Bronchial lymph node (tissue), 1 donor: Measurements from ENCODE around the genes GINS1, HCK and TM9SF4.

DNA sequence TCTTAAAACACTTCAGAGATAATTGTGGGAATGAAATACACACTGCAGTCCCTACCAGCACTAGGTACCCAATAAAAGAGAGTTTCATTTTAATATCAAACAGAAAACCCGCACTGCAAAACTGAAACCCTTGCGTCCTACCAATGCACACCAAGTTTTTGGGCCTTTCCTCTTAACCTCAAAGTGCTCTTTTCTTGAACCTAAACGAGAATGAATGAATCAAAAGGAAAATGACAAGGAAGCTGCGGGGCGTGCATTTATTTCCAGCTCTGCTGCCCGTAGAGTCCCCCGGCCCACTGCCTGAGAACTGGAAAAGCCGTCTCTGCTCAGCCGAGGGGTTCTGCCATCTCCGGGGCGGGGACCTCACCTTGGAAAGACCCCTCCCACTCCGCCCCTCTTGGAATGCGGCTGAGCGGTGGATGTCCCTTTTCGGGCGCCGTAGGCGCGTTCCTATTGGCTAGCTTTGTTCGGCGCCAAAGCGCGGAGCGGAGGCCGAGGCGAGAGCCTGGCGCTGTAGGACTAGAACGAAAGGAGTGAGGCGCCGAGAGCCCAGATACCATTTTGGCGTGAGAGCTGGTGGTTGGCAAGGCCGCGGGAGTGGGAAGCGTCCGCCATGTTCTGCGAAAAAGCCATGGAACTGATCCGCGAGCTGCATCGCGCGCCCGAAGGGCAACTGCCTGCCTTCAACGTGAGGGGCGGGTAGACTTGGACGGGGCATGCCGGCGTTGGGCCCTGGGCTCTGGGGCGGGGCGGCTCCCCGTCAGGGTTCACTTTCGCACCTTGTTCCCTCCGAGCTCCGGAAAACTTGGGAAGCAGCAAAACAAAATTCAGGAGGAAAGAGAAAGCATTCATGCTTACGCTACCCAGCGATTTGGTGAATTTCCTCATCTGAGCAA, at the start of gene GINS1:
GINS1 (plus strand) TSS at position 466 of the 896 bp plus-strand sequence.
- PRO-cap, result bidirectional peak, plus-strand start at position 476 of the sequence, minus-strand start at position 309 of the sequence

GRCh38 chr20:25462189-25462713, 54.8 kb downstream of the GINS1 start:
- PRO-cap, result no peak

DNA sequence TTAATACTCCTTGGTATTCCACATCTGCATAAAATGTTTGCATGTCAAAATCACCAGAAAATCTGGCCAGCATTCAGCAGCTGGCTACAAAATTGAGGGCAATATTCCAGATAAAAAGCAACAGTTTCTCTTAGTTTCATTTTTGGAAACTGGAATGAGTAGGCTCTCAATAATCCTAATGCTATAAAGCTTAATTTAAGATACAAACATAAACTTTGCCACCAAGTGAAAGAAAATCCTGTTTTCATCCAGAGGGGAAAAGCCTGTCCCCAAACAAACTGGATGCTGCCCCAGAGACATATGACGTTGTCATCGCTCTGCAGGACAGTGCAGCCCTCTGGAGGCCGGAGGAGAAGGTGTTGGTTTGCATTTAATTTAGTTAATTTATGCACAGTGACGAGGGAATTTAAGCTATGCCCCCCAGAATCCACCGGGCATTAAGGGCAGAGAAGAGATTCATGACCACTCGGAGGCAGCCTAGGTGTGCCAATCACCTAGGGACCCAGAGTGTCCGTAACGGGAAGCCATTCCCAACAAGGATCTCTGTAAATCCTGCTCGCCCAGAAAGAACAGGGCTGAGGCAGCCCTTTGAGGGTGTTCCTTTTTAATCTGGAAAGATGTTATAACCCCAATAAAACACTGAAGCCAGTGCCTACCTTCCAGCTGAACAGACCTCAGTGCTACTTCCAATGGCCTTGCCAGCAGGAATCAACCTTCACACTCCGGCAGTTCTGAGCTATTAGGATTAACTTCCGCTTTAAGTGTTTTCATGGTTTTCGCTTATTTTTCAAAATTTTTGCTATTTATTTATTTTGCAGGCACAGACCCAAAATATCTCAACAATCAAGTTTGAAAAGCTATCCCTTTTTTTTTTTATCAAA, 45.0 kb downstream of the NINL start:
- PRO-cap, result unidirectional peak, minus-strand start at position 302 of the sequence

- PRO-cap, result no peak
These were observed 479 bp downstream of the NINL start for GRCh38 chr20:25584719-25585384.

GRCh38 chr20:25853281-25854596, 157.1 kb upstream of the ZNF337 start:
- PRO-cap, result bidirectional peak, plus-strand start at chr20:25854099, minus-strand start at chr20:25854021

DNA sequence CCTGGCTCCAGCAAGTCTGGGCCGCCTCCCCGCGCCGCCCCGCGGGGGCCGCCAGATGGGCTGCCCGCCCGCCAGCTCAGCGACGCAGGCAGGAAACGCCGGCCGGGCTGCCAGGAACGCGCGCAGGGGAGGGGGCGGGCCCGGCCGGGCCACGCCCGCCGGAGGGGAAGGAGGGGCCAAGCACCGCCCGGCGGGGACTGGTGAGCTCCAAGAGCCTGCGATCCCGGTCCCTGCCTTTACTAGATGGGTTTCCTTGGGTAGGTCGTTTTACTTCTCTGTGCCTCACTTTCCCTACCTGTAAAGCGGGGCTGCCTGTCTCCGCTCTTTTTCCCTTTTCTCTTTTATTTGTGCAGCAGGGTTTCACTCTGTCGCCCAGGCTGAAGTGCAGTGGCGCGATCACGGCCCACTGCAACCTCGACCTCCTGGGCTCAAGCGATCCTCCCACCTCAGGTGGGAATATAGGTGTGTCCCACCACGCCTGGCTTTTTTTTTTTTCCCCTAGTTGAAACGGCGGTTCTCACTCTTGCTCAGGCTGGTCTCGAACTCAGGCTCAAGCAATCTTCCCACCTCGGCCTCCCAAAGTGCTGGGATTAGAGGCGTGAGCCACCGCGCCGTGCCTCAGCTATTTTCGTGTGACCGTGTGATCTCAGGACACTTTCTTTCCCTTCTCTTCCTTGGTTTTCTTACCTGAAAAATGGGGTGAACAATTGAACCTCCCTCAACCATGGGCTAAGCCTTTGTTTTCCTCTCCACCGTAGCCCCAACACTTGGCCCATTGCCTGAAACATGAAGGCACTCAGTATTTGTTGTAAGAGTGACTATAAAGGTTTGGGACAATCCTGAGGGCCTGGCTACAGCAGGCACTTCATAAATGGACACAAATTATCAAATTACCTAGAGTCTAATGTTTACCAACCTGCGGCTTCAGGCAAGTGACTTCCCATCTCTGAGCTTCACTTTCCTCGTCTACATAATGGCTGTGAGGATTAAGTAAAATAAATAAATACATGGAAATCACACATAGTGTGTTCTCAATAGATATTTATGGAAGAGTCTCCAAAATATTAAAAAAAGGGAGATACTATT, 26.3 kb downstream of the MCTS2 start:
- PRO-cap, result bidirectional peak, plus-strand start at position 239 of the sequence, minus-strand start at position 84 of the sequence

DNA sequence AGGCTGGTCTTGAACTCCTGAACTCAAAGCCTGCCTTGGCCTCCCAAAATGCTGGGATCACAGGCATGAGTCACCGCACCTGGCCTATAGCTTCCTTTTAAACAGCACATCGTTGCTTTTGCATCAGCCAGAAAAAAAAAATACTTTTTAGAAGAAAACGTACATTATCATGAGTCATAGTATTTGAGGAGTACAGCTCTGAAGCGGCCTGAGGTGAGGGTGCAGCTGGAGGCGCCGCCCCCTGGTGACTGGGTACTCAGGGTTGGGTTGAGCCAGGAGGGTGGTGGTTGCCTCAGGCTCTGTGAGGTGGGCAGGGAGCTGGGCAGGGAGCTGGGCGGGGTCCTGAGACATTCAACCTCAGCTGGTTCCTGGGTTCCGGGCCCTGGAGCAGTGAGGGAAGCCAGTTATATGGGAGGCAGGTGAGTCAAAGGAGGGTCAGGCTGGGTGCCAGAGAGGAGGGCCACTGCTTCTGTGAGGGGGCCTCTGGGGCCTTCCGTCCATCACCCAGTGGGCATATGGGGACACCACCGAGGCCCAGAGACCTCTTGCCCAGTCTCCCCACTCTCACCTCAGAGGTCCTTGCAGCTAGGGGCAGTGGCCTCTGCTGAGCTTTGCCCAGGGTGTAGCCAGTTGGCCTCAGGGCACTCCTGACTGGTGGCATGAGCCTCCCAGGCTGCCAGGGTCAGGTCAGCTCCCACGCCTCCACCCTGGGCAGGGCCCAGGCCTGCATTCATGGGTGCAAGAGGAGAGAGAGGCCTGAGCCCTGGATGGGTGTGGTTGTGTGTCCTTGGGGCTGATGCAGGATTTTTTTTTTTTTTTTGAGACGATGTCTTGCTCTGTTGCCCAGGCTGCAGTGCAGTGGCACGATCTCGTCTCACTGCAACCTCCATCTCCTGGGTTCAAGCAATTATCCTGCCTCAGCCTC, 11.6 kb upstream of the ID1 start:
- PRO-cap, result no peak

DNA sequence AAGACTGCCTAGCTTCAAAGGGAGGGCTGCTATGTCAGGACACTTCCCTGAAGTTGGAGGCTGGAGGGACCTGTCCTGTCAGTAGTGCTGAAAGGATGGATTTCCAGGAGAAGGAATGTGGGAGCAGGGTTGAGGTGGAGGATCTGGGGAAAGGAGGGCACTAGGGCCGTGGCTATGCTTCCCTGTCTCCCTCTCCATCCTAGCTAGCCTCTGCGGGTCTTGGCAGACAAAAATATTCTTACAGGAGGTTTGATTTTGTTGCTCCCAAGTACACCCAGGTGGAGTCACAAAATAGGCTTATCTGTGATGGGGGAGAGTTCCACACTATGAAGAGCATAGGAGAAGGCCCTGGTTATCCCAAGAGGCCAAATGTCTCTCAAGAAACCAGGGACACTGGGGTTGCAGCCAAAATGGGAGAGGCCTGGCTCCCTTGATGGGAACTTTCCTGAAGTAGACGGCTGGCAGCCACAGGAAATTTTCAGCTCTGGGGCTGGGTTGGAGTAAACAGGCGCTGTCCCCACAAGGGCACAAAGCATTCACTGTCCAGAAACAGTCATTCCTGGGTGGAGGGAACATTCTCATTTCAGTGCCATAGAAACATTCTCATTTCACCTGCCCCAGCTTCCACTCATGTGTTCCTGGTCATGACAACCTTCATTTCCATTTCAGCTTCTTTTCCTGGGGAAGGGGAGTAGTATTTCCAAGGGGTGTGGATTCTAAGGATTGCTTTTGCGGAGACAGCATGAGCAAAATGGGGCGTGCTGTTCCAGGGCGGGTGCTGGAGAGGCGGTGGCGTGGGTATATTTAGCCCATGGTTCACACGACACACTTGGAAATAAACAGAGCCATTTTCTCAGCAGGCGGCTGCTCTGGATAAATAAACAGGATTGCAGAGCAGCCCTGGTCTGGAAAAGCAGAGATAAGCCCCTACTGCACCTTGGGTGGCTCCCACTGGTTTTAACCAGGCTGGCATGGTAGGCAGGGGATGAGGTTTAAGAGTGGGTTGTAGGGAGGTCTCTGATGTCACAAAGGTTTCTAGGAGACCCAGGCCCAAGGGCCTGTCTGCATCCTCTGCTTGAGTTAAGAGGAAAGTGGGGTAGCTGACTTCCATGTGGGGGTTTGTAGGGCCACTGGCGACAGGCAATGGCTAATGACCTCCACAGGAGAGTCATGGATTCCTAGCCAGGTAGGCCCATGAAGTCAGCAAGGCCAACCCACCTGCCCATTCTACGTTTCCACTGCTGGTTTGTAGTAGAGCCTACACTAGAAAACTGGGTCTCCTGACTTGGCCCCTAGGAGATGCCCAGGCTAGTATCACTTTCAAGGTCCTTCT, 32.8 kb downstream of the COX4I2 start:
- PRO-cap, result unidirectional peak, plus-strand start at position 548 of the sequence

DNA sequence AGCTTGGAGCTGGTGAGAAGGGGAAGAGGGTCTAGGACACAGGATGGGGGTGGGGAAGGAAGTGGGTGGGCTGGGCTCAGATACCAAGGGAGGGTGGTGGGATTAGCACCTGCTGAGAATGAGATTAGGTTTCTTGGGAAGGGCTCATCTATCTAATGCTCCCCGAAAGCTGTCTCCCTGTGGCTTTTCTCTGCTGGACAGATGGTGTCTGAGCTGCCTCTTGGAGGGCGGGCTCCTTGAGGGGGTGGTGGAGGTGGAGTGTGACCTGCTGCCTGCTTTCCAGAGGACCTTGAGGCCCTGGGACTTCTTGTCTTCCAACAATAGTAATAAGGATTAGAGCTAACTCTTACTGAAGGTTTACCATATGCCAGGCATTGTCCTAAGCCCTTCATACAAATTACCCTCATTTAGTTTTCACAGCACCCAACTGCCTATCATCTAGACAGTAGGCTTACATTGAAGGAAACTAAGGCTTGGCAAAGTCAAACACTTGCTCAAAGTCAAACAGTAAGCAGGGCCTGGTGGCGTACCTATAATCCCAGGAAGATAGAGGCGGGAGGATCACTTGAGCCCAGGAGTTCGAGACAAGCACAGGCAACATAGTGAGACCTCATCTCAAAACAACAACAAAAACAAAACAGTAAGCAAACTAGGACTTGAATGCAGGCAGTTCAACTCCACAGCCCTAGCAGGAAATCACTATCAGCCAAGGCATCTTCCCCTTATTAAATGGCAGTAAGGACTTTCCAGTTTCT, 28.2 kb downstream of the BCL2L1 start:
- PRO-cap, result no peak

GRCh38 chr20:31704298-31705202, 18.1 kb downstream of the BCL2L1 start:
- PRO-cap, result no peak

GRCh38 chr20:31713047-31713916, 9.4 kb downstream of the BCL2L1 start:
- PRO-cap, result bidirectional peak, plus-strand start at chr20:31713550, minus-strand start at chr20:31713389

GRCh38 chr20:31719588-31720605, 2.8 kb downstream of the BCL2L1 start:
- PRO-cap, result no peak

DNA sequence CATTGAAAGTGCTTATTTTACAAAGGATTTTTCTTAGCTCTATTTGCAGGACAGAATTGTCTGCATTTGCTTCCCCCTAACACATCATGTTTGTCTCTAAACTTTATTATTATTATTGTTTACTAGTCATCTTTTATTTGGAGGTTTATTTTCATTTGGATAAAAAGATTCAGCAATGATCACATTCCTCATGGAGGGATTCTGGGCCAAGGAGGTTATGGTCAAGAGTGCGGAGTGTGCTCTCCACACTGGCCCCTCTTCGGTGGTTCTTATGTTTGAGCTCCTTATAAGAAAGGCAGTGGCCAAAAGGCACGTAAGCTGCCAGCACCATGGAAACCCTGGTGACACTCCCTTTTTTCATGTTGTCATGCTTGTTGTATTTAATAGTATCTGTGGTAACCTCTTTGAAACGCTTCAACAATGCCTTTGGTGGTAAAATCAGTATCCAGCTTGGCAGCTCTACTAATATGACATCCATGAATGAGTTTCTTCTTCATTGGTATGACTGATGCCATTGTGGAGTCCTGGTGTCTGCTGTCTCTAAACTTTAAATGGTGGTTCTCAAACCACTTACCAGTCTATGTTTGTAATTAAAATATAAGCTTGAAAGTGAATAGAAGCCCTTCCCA, 10.8 kb upstream of the MYLK2 start:
- PRO-cap, result no peak

DNA sequence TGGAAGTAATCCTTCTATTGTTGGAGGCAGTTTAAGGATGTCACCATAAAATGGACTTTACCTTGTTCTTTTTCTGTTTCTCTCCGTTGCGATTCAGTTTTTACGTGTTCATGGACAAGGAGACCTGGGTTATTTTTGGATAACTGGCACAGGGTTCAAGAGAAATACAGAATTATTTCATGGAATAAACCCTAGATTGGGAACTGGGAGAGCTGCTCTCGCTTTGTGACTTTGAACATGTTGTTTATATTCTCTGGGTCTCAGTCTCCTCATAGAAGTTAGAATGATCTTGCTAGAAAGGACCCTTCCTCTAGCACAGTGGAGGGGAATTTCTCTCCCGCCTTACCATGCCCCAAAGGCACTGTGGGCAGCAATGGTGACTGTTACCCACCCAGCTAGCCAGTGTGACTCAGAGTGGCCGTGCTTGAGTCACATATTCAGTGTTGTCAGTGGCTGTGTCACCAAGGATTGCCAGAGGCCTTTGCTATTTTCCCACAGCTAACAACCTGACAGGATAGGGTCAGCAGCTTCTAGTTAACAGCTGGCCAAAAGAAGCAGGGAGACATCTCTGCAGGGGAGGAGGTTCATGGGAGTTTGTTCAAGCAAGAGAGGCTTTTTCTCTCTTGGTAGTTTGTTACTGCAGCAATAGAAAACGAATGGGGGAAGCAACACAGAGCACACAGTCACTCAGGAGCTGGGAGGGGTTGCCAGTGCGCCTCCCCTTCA, 9.0 kb upstream of the MYLK2 start:
- PRO-cap, result no peak

GRCh38 chr20:31811967-31812186, 7.3 kb upstream of the MYLK2 start:
- PRO-cap, result no peak

DNA sequence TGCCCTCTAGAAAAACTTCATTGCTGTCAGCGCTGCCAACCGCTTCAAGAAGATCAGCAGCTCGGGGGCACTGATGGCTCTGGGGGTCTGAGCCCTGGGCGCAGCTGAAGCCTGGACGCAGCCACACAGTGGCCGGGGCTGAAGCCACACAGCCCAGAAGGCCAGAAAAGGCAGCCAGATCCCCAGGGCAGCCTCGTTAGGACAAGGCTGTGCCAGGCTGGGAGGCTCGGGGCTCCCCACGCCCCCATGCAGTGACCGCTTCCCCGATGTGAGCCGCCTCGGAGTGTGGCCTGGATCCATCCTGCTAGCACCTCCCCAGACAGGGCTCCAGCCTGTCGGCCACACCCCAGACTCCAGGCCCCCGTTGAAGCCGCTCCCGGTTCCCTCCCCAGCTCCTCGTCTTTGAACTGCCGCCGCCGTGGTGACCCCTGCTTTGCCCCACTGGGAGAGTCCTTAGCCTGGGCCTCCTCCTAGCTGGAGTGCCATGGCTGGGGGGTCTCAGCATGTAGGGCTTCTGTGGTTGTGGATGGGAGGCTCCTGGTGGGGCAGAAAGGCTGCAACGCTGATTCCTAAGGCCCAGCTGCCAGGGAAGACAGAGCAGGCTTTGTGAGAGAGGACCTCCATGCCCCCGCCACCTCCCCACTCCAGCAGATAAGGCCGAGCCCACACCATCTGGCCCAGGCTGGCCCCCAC, 11.6 kb downstream of the FOXS1 start:
- PRO-cap, result no peak

GRCh38 chr20:32051917-32052548, at the start of gene HCK:
Gene HCK, plus strand, starts transcription at chr20:32052242.
- PRO-cap, result bidirectional peak, plus-strand start at chr20:32052283, minus-strand start at chr20:32052154

DNA sequence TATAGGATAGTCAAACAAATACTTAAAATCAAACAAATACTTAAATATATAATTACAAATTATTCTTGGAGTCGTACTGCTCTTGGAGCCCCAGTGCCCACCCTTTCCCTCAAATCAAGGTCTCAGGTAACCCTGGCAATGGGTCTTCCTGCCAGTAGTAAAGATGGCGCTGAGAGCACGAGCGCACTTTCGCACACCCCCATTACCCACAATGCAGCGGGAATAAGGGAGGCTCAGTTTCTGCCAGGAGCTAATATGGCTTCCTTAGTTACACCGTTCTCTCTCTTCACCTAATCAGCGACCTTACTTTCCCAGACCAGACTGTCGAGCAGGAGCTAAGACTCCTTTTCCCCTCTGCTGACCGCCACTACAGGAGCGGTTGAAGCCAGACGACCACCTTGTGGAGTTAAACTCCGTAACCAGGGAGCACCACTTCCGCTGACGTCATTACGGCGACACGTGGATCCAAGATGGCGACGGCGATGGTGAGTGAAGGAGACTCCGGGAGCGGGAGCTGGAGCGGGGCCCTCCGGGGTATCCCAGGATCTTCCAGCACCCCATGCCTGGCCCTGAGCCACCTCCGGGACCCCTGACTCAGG, at the start of gene TM9SF4:
TM9SF4 (plus strand) TSS at position 444 of the 599 bp plus-strand sequence.
- PRO-cap, result unidirectional peak, plus-strand start at position 468 of the sequence

DNA sequence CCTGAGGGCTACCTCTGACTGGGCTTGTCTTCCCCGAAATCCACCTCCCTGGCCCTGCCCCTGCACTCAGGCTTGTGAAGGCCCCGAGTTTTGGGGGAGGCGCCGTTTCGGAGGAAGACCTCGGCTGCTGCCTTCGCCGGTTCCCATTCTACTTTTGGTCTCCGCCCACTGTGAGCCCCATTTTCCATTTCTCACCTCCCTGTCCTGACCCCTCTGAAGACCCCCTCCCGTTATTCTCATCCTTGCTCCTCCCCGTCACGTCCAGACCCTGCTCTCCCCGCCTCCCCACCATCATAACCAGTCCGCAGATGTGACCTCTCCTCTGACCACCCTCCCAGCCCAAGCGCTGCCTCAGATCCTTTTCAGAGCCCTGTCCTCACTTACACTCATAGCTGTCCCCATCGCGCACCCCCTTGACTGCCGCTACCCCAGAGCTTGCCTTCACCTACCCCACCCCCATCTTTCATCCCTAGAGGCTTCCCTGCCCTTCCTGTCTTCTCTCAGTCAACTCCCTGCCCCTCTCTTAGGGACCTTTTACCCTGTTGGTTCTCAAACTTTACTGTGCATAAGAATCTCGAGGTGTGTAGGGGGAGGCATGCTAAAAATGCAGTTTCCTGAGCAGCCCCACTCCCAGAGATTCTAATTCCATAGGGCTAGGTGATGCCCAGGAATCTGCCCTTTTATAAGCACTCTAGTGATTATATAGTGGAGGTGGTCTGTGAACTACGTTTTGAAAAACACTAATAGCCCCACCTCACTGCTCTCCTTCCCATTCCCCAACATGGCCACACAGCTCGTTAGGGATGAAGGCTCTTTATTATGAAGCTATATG, 572 bp downstream of the TM9SF4 start:
- PRO-cap, result no peak

- PRO-cap, result no peak
These were observed 1.1 kb downstream of the PLAGL2 start for GRCh38 chr20:32206296-32206932.